Measurements from ENCODE around the genes BTBD1 and HDGFL3.

- PRO-cap = no peak
- RAMPAGE, long total RNA, 4 experiments = no peak in any of the 4 experiments
Measured at GRCh38 chr15:81870185-81870846, 175.5 kb downstream of the MEX3B start.

- PRO-cap = bidirectional peak, plus-strand start at chr15:82047216, minus-strand start at chr15:82047086
- RAMPAGE, long total RNA, 4 experiments = no peak in any of the 4 experiments
Measured at GRCh38 chr15:82047168-82048241, 1.7 kb upstream of the MEX3B start.

GRCh38 chr15:82195744-82196246 lies 66.7 kb downstream of the EFL1 start:
- PRO-cap = no peak
- RAMPAGE, long total RNA, 4 experiments = no peak in any of the 4 experiments

- PRO-cap = no peak
- RAMPAGE, long total RNA, 4 experiments = no peak in any of the 4 experiments
Measured at GRCh38 chr15:82536752-82537128, 3.5 kb downstream of the RPS17 start.

DNA sequence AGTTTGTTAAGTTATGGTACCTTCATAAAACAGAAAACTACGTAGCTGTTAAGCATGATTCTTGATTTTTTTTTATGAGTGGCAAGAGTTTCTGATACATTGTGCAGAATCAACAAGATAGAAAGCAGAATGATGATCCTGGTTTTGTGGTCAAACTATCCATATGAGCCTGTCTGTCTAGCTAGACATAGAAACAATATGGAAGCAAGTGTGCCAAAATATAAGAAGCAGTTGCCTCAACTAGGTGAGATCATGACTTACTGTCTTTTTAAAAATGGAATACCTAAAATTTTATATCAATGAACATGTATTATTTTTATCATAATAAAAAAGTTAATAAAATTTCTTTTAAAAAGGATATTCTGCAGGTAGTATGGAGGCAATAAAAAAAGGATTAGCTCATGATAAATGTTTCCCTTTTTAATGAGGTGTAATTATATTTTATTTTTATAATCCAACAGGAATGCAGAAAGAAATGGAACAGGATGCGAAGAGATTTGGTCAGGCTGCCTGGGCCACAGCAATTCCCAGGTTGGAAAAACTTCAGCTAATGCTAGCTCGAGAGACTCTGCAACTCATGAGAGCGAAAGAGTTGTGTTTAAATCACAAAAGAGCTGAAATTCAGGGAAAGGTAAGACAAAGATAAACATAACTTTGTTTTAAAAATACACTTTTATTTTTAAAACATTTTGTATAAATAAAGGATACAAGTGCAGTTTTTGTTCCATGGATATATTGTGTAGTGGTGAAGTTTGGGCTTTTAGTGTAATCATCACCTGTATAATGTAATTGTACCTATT lies 8.2 kb downstream of the WHAMM start:
- PRO-cap = no peak
- RAMPAGE, long total RNA, 4 experiments = no peak in any of the 4 experiments

DNA sequence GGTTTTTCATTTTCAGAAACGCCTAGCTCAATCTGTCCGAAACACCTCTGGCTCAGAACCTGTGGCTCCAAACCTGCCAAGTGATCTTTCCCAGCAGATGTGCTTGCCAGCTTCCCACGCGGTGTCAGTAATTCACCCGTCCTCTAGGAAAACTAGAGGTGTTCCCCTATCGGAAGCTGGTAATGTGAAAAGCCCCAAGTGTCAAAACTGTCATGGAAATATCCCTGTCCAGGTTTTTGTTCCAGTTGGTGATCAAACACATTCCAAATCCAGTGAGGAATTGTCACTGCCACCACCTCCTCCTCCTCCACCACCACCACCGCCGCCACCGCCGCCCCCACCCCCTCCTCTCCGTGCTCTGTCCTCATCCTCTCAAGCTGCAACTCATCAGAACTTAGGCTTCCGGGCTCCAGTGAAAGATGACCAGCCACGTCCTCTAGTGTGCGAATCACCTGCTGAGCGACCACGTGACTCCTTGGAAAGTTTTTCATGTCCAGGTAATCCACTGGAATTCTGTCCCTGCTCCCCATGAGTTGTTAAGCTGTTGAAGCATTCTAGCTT lies 21.2 kb downstream of the WHAMM start:
- PRO-cap = no peak
- RAMPAGE, long total RNA, 4 experiments = no peak in any of the 4 experiments

DNA sequence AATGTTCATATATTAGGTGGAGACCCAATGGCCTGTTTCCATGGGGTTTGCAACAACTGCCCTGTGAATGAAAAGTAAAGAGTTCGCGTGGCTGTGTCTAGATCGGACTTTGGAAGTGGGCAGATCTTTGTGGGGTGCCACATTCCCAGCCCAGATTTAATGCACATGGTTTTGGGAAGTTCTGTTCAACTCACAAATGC lies 22.5 kb downstream of the WHAMM start:
- PRO-cap = no peak
- RAMPAGE, long total RNA, 4 experiments = no peak in any of the 4 experiments

DNA sequence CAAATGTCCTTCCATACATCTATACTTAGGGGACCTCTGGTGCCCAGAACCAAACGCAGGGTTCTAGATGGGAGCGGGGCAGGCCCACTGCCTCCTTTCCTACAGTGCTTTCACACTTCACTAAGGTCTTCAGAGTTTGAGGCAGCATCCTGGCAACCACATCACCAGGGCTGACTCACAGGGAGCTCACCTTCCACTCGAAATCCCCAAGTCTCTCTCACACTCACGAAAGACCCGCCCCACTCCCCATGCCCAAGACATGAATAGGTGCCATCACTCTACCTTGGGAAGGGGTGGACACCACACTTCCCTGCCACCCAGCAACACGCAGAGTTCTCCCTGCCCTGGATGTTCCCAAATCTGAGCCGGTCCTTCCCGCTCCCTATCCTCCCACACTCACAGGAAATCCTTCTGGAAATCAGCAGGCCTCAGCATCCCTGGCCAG lies 18.9 kb downstream of the HOMER2 start:
- PRO-cap = no peak
- RAMPAGE, long total RNA, 4 experiments = no peak in any of the 4 experiments

- PRO-cap = no peak
- RAMPAGE, long total RNA, 4 experiments = no peak in any of the 4 experiments
Measured at GRCh38 chr15:82944861-82945259, 7.7 kb downstream of the HOMER2 start.

- PRO-cap = bidirectional peak, plus-strand start at chr15:83066958, minus-strand start at chr15:83066957
- RAMPAGE, long total RNA, 4 experiments = no peak in any of the 4 experiments
Measured at GRCh38 chr15:83066129-83067088, 643 bp downstream of the BTBD1 start.

DNA sequence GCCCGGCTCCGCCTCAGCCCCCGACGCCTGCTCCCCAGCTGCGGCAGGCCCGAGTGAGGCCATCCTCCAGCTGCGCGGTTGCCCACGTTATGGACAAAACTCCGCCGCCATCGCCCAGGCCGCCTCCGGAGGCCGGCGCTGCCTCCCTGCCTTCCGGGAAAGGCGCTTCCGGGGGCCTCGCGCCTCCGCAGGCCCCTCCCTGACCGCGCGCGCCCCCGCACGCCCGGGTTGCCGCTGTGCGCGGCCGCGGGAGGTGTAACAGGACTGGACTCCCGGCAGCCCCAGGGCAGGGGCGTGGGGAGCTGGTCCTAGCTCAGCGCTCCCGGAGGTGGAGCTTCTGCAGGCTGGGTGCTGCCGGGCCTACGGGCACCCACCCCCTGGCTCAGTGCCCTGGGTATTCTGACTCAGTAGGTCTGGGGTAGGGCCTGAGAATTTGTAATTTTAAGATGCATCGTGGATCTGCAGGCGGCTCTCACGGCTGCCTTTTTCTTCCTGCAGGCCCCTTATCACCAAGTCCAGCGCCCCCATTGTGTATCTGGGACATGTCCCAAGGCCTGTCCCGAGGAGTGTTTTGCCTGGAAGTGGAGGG lies at the start of gene BTBD1:
TSS of gene BTBD1 (minus strand) at position 164 of the 589 bp plus-strand sequence.
- PRO-cap = bidirectional peak, plus-strand start at position 316 of the sequence, minus-strand start at position 140 of the sequence
- RAMPAGE, long total RNA, 4 experiments = no peak in any of the 4 experiments

DNA sequence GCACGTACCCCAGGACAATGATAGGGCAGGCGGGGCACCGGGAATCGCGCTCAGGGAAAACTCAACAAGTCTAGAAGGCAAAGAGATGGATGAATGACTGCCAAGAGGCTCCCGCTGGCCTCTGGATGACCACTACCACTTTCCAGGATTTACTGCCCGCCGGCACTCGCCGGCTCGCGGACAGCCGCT lies 989 bp downstream of the HDGFL3 start:
- PRO-cap = no peak
- RAMPAGE, long total RNA, 4 experiments = no peak in any of the 4 experiments

- PRO-cap = bidirectional peak, plus-strand start at chr15:83207975, minus-strand start at chr15:83207823
- RAMPAGE, long total RNA, 4 experiments = start-site peak on the minus strand in 1 of 4 experiments, at chr15:83207363-83208081 at its widest, 5 to 10 reads per replicate
Measured at GRCh38 chr15:83207316-83208207, at the start of gene HDGFL3. Gene HDGFL3, minus strand, starts transcription at chr15:83207823.

DNA sequence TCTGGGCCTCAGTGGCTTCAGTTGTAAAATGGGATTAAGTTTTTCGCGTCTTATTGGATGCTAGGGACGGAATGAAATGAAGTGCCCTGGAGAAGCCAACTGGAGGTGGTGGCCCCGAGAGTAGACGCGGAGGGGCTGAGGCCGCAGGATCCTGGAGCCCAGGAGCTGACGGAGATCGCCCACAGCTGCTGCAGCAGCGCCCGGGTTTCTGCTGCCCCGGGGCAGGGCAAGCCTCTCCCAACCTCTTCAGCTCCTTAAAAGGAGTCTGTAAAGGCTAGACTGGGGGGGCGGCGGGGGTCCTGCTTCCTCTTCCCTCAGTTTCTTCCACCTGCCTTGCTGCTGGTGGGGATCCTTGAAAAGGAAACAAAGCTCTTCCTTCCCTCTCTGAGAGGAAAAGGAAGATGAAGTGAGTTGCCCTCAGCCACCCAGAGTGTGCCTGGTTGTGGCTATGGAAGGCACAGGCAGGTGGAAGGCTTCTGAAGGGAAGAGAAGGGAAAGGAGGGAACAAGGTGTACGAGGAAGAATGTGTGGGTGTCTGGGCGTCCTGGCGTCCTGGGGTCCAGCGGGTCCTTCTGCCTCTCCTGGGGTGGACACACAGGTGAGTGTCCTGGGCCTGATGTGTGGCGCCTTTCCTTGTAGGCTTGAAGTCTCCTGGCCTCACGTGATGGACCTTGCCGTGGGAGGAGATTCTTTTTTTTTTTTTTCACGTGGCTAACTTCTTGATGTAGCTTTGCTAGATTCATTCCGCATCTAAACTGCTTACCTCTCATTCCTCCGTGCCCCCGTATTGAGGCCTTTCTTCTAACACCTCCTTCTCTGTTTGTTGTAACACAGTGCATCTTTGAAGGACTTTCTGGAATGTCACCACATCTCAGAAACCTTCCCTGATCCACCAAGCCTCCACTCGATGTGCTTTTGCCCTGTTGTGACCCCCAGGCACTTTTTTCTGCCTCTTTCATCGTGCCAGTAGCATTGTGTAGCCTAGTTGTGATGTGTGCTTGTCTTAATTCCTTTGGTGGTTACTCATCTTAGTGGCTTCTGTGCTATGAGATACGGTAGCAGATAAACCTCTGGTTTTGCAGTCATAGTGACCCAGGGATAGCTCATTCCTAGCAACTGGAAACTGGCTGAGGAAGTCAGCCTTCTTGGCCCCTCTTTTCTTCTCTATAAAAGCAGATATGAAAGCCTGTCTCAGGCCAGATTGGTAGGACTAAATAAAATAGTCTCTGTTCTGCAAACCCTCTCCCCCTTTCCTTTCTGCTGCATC lies 1.3 kb upstream of the BNC1 start:
- PRO-cap = no peak
- RAMPAGE, long total RNA, 4 experiments = no peak in any of the 4 experiments

- PRO-cap = no peak
- RAMPAGE, long total RNA, 4 experiments = no peak in any of the 4 experiments
Measured at GRCh38 chr15:84531770-84532070, 69.1 kb upstream of the ZSCAN2 start.

DNA sequence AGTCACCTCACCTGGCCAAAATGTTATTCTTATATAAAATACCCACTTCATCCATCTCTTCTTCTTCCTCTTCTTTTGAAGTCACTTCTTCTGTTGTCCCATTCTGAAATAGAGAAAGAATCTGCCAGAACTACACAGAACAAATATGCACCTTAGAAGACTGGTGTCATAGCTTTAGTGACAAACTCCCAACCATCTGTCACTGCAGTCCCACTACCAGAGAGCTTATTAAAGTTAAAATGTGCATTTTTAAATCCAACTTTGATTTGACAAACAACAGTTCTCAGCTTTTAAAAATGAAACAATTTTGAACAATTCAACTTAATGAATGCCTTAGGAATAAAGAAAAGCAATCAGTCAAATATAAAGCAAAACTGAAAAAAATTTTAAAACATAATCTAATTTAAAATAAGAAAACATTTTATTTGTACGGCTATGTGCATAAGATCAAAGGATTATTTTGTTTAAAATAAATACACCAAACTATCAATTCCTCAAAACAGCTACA lies 54.6 kb upstream of the ZSCAN2 start:
- PRO-cap = no peak
- RAMPAGE, long total RNA, 4 experiments = no peak in any of the 4 experiments

GRCh38 chr15:84554870-84555107 lies 46.0 kb upstream of the ZSCAN2 start:
- PRO-cap = no peak
- RAMPAGE, long total RNA, 4 experiments = start-site peak on the minus strand in 1 of 4 experiments, at chr15:84555001-84555022 at its widest, 16 reads per replicate

GRCh38 chr15:84631354-84632276 lies 22.5 kb downstream of the WDR73 start:
- PRO-cap = bidirectional peak, plus-strand start at chr15:84631457, minus-strand start at chr15:84631296
- RAMPAGE, long total RNA, 4 experiments = start-site peak on the plus strand in 4 of 4 experiments, at chr15:84631431-84632295 at its widest, 5 to 125 reads per replicate

GRCh38 chr15:84634686-84635030 lies 19.4 kb downstream of the WDR73 start:
- PRO-cap = no peak
- RAMPAGE, long total RNA, 4 experiments = no peak in any of the 4 experiments

DNA sequence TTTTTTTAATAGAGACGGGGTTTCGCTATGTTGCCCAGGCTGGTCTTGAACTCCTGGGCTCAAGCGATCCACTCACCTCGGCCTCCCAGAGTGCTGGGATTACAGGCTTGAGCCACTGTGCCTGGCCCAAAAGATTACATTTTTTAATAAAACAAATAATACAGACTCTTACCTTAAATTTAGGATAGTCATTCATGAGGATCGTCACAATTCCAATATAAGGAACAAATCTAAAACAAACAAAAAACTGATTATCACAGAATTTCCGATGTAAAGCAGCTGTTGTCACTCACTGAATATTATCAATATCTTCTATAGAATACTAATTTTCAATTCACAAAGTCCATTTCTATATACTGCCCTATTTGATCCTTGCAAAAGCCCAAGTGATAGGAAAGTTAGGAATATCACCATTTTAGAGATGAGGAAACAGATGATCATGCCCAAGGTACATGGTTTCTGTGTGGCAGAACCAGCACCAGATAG lies 12.6 kb upstream of the NMB start:
- PRO-cap = no peak
- RAMPAGE, long total RNA, 4 experiments = no peak in any of the 4 experiments